ENCODE data around the gene TEX53.

DNA sequence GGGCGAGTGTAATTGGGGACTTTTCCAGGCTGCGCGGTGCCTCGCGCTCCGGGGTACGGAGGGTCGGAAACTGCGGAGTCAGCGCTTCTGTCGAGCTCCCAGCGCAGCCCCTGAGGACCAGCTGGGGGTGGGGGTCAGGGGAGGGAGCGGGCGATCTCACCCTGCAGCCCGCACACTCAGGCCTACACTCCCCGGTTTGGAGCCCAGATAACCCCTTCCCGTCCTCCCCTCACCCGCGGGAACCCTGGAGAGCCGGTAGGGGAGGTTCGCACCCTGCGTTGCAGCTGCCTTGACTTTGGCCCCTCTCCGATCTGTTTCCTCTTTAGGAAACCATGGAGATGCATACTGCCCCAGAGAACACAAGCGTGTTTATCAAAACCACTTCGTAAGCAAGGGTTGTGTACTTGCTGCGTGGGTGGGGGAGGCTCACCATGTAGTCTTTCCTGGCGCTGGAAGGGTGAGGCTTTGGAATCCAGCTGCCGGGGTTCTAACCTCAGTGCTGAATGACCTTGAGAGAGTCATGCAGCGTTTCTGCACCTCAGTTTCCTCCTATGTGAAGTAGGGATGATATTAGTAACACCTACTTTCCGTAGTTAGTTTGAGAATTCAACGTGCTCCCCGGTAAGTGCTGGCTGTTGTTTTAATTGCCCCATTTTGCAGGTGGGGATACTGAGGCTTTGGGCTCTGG, 188.1 kb upstream of the ZNF618 start:
- RRBS: 21% methylated on average over 6 of the region's 32 CpGs

DNA sequence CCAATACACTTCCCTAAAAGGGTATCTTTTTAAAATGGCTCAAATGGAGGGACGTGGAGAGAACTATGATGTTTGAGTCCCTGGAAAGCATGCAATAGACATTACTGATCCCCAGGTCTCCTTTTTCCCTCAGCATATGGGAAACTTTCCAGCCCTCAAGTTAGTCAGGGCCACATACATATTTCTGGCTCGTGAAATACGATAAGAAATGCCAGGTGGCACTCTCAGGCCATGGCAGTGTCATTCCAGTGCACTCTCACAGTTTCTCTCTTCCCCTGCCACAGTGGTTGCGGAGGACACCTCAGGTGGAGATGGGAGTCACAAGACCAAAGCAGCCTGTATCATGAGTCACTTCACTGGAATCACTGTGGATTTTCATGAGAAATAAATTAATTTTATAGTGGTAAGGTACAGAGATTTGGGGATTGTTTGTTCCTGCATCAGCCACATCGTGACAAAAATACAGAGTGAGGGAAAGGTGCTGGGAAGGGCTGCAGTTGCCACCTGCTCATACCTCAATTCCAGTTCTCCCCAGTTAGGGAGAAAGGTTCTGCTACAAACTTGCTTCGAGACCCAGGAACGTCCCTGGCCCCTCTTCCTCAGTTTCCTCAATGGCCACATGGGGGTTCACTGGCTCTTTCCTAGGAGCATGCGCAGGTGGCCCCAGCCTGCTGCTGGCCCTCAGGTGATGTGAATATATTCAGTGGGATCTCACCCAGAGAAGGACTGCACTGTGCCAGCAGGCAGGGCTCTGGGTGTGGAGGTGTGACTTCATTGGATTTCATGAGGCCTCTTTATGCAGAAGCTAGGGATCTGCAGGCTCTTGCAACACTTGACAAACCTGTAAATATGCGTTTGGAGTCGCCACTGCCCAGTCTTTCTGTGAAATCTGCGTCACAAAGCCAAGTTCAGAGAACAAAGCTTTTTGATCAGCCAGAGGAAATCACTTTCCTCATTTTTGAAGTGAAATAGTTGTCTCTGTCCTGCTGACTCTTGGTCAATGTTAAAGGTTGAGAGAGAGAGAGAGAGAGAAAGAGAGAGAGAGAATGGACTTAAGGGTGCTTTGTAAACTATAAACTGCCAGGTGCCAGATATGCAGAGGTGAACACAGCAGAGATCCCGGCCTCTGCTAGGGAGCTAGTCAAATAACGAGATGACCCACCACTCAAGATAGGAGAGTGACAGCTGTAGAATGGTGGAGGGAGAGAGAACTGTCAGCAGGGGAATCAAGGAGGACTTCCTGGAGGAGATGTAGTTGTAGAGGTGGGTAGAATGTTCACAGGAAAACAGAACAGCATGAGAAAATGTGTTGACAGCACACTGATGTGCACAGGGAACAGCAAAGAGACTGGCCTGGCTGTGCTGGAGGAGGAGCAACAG, 167.4 kb upstream of the ZNF618 start:
- RRBS: no CpG with 5 or more reads among the region's 13 CpGs

- RRBS: no CpG with 5 or more reads among the region's 17 CpGs
These were observed 84.2 kb downstream of the AMBP start for GRCh38 chr9:113993676-113994466.

- RRBS: no CpG with 5 or more reads among the region's 11 CpGs
These were observed 1.7 kb downstream of the AMBP start for GRCh38 chr9:114076329-114076840.

DNA sequence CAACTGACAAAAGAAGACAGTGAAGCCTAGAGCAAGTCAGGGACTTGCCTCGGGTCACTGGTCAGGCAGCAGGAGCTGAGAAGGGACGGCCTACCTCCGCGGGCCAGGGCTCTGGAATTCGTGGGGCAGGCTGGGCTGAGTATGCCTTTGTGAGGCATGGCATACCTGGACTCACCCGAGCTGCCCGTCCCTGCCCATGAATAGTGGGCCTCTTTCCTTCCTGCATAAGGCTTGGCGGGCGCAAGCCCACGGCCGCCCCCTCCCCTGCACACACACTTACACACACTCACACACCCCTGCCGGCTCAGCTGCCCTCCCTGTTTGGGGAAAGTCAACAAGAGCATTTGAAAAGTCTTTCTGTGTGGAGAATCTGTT, 19.0 kb upstream of the KIF12 start:
- RRBS: no CpG with 5 or more reads among the region's 12 CpGs

- RRBS: 2% methylated on average over 24 of the region's 85 CpGs
These were observed 1.4 kb upstream of the COL27A1 start for GRCh38 chr9:114153632-114154631.

DNA sequence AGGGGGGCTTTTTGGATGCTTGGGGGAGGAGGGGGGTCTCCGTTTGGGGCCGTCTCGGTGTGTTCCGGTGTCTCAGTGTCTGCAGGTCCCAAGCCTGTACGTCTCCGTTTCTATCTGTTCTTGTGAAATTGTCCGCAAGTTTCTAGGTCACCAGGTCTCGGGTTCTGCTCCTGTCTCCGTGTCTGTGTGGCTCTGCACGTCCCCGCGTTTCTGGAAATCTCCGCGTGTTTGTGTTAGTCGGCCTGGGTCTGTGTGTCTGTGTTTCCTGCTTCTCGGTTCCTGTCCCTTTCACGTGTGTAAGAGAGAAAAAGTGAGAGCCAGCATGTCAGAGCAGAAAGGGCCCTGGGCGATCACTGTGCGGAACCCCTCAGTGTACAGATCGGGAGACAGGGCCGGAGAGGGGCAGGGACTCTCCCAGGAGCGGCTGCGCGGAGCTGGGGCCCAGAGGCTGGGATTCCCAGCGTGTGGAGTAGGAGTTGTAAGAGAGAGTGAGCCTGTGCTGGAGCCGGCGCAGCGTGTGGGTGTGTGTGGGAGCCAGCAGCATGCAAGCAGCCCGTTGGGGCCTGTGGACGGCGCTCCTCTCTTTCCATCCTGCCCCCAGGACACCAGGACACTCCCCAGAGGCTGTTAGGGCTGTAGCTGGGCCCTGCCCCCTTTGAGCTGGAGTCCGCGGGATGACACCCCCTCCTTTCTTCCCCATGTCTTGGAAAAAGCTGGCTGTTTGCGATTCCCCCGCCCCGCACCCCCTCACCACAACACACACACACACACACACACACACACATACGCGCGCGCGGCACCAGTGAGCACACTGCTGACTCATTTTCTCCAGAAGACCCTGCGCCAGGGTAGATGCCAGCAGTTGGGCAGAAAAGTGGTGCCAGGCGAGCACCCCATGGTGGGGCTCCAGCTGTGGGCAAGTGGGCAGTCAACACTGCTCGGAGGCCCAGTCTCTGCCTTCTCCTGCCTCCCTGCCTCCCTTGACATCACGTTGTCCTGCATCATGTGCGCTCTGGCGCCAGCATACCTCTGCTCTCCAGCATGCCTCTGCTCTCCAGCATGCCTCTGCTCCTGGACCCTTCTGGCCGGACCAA, 1.3 kb downstream of the COL27A1 start:
- RRBS: 3% methylated on average over 7 of the region's 48 CpGs

DNA sequence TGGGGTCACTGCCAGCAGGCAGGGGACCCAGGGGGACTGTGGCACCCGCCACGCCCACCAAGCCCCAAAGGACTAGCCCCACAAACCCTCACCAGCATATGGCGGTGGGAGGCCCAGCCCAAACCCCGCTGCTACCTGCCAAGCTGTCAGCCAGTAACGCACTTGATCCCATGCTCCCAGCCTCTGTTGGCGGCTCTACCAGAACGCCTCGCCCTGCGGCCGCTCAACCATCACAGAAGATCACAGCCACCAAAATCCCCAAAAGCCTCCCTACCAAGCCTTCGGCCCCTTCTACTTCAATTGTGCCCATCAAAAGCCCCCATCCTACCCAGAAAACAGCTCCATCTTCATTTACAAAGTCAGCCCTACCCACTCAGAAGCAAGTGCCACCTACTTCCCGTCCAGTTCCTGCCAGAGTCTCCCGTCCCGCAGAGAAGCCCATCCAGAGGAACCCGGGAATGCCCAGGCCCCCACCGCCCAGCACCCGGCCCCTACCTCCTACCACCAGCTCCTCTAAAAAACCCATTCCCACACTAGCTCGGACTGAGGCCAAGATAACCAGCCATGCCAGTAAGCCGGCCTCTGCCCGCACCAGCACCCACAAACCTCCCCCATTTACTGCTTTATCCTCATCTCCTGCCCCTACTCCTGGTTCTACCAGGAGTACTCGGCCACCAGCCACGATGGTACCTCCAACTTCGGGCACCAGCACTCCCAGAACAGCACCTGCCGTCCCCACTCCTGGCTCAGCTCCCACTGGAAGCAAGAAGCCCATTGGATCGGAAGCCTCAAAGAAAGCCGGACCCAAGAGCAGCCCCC, 13.3 kb downstream of the COL27A1 start:
- RRBS: 81% methylated on average over 2 of the region's 26 CpGs

- RRBS: no CpG with 5 or more reads among the region's 29 CpGs
These were observed 19.7 kb downstream of the COL27A1 start for GRCh38 chr9:114174633-114175854.

- RRBS: no CpG with 5 or more reads among the region's 10 CpGs
These were observed 21.2 kb downstream of the COL27A1 start for GRCh38 chr9:114176368-114177103.

- RRBS: no CpG with 5 or more reads among the region's 22 CpGs
These were observed 34.6 kb upstream of the ORM1 start for GRCh38 chr9:114288106-114288863.

- RRBS: no CpG with 5 or more reads among the region's 3 CpGs
These were observed 3.8 kb upstream of the ORM1 start for GRCh38 chr9:114318997-114319590.

DNA sequence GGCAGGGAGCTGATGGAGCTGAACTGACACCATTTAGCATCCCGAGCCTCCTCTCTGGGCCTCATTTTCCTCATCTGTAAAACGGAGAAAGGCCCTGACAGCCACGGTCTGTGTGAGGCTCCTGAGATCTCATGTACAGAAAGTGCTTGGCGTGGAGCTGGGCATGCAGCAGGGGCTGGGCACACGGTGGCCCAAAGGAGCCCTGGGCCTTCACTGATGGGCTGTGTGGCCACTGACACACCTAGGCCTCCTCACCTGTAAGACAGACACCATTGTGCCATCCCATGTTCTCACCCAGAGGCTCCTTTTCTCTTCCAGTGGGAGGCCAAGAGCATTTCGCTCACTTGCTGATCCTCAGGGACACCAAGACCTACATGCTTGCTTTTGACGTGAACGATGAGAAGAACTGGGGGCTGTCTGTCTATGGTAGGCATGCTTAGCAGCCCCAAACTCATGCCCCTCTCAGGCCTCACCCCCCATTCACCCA, 1.6 kb downstream of the ORM1 start:
- RRBS: no CpG with 5 or more reads among the region's 8 CpGs

GRCh38 chr9:114348506-114349580, 19.2 kb downstream of the ORM2 start:
- RRBS: no CpG with 5 or more reads among the region's 19 CpGs

DNA sequence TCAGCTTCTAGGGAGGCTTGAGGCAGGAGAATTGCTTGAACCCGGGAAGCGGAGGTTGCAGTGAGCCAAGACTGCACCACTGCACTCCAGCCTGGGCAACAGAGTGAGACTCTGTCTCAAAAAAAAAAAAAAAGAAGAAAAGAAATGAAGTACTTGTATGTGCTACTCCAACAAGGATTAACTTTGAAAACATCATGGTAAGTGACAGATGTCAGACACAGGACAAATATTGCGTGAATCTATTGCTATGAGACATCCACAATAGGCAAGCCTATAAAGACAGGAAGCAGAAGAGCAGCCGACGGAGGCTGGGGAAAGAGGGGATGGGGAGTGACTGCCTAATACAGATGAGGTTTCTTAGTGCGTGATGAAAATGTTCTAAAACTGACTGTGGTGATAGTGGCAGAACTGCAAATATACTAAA, 21.6 kb downstream of the AKNA start:
- RRBS: no CpG with 5 or more reads among the region's 6 CpGs

DNA sequence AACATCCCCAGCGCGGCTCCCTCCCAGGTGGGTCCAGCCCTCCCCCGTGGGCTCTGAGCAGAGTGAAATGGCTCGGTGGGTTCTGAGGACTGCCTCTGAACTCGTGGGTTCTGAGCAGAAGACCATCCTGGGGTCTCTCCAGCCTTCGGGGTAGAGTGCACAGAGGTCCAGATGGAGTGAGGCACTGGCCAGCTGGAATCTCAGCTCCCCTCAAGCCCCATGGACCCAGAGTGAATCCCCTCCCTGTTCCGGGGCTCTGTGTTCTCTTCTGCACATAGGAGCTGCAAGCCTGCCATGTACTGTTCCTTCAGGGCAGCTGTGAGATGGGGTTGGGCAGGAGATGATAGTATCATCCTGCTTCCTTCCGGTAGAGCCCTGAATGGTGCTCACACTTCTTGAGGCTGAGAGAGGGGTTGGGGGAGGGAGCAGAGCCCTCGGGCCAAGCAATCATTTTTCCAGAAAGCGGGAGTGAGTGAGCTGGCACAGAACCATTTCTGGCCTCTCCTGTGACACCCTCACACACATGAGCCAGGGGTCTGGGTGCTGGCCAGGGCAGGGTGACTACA, 15.9 kb downstream of the AKNA start:
- RRBS: 80% methylated on average over 1 of the region's 10 CpGs

DNA sequence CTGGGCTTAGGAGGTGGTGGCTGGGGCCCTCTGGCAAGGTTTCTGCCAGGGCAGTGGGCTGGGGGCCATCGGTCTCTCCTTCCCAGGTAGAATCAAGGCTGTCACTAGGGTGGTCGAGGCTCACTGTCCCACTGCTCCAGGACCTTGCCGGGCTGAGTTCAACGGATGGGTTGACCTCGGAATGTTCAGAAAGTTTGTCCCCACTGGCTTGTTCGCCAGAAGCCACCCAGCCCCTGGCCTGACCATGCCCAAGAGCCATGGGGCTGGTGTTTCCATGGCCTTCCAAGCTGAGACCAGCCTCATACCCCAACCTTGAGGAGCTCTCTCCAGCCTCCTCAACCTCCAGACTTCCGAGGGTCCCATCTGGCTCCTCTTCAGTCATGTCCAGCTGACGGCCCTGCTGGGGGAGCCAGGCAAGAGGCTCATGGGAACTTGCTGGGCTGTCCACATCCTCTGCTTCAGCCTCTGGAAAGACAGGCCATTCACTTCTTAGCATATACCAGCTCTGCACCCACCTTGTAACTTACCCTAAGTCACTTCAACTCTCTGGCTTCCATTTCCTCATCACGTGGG, 10.6 kb downstream of the AKNA start:
- RRBS: no CpG with 5 or more reads among the region's 9 CpGs

GRCh38 chr9:114591275-114591837, 3.8 kb downstream of the ATP6V1G1 start:
- RRBS: no CpG with 5 or more reads among the region's 6 CpGs

DNA sequence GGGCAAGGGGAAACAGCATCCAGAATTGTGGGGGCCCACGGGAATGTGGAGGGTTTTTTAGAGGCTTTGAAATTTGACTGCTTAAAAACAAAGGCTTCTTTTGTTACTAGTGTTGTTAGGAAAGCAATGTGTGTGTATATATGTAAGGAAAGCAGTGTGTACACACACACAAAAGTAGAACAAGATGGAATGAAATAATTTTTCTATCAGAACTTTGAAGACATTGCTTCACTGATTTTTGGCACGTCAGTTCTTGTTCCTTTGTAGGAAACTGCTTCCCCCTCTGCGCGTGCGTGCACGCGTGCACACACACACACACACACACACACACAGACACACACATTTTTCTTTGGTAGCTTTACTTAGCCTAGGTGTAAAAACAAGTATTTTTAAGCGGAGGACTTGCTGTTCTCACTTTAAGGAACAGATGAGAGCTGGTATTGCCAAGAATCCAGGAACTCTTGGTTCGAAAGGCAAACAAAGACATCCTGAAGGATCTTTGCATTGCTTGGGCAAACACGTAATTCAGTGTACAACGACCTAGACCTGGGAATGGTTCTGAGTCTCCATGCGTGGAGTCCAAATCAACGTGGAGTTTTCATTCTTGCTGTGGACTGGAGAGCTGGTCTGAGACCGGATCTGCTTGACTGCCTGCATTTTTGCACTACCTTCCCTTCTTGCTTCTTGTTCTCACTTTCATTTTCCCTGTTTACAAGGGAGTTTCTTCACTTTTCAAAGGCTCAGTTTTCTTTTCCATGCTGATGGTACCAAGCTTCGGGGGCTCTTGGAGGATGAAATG, 8.1 kb downstream of the TMEM268 start:
- RRBS: no CpG with 5 or more reads among the region's 15 CpGs

- RRBS: no CpG with 5 or more reads among the region's 11 CpGs
These were observed at the start of gene TEX53 for GRCh38 chr9:114657610-114658207. Gene TEX53, minus strand, starts transcription at chr9:114657805.